Bile duct (tissue), 1 donor: ENCODE results near the gene DGCR6L.

- PRO-cap: no peak
These were observed 32.3 kb upstream of the GNB1L start for GRCh38 chr22:19886890-19887444.

- PRO-cap: no peak
These were observed 13.2 kb upstream of the COMT start for GRCh38 chr22:19928195-19928862.

DNA sequence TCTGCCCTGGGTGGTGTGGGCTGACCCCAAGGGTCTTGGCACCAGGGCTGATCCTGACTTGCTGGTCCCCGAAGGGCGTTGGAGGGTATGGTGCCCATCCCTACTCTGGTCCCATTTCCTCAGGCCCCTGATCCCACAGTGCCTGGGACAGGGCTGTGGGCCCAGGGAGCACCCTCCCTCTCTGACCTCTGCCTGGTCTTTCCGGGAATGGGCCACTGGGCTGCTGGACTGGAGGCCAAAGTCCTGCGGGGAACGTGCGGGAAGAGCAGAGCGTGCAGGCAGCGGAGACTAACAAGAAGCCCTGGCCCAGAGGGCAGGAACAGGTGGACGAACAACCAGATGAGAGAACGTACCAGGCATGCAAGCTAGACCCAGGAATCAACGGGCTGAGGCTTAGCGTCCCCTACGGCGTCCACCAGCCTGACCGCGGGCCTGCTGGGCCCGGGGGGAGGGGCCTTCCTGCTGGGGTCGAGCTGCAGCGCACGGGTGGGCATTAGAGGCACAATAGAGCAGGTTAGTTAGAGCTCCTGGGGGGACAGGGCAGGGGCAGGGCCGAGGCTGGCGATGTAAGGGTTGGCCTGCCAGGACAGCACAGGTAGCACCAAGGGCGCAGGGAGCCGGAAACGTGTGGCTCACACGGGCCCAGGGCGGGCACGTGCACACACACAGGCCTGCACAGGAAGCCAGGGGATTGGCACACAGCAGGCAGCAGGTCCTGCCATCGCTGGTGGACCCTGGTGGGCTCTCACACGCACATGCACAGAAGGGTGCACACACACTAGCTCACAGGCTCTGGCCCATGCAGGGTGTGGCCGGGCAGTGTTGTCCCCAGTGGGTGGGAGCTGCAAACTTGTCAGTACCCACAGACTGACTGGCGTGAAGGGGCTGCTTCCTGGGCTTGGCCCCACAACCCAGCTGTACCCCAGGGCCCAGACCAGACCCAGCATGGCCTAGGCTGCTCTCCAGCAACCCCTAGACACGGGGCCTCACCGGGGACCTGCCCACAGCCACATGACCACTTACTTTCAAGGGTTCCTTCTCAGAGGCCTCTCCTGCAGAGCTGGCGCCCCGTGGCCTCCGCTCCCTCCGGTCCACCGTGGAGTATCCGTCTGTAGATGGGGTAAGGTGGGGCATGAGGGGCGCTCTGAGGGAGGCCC lies 29.6 kb upstream of the TXNRD2 start:
- PRO-cap: no peak

DNA sequence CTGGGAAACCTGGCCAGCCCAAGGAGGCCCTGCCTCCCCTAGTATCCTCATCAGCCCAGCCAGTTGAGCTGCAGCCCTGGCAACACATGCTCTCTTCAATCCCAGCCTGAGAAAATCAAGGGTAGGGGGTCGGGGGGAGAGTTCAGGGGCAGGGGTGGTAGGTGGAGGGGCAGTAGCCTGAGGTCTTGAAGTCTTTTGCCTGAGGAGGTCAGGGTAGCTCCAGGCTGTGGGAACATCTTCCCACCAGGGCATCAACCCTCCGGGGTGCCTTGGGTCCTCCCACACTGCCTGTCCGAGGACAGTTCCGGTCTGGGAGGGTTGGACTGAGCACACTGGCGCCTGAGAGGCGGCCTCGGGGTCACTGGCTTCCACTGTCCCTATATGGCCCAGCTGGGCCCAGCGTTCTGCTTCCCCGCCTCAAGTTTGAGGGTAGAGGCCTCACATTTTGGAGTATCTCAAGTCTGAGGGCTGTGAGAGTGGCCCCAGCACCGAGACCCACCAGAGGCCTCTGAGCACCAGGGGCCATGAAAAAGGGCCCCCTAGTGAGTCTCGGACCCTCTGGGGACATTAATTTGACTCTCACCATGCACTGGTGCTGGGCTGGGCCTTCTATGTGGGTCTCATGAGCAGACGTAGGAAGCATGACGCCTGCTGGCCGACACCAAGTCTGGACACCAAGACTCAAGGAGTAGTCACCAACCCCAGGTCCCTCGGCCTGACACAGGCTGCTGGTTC lies 27.7 kb downstream of the ARVCF start:
- PRO-cap: no peak

- PRO-cap: no peak
These were observed 25.4 kb downstream of the ARVCF start for GRCh38 chr22:19991207-19991567.

- PRO-cap: no peak
These were observed 14.4 kb downstream of the DGCR8 start for GRCh38 chr22:20093962-20095266.

GRCh38 chr22:20117862-20118486 lies 948 bp upstream of the TRMT2A start:
- PRO-cap: no peak

- PRO-cap: unidirectional peak, plus-strand start at chr22:20131252; unidirectional peak, plus-strand start at chr22:20131363
These were observed 684 bp upstream of the ZDHHC8 start for GRCh38 chr22:20130817-20131423.

DNA sequence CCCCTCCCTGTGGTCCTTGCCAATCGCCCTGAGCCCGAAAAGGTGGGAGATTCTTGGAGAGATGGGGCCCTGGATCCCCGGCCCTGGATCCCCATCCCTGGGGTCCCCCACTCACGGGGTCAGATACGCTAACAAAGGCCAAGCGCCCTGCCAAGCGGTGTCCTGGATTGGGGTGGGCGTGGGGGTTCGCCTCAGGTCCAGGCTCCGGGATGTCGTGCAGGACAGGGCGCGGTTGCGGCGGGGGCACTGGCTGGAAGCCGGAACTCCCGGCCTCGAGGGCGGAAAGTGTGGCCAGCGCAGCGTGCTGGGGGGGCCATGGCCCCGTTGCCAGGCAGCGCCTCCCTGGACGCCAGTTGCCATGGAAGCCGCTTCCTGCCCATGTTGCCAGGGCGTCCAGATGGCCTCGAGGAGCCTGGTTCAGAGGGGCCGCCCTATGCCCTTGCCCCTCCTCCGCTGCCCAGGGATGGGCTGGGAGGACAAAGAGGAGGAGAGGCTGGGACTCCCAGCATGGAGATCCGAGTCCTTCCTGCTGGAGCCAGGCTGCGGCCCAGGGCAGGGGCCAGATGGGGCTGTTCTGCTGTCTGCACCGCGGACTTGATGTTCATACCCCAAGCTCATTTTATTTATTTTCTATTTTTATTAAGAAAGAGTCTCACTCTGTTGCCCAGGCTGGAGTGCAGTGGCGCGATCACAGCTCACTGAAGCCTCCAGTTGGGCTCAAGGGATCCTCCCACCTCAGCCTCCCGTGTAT lies 4.5 kb upstream of the CCDC188 start:
- PRO-cap: no peak

DNA sequence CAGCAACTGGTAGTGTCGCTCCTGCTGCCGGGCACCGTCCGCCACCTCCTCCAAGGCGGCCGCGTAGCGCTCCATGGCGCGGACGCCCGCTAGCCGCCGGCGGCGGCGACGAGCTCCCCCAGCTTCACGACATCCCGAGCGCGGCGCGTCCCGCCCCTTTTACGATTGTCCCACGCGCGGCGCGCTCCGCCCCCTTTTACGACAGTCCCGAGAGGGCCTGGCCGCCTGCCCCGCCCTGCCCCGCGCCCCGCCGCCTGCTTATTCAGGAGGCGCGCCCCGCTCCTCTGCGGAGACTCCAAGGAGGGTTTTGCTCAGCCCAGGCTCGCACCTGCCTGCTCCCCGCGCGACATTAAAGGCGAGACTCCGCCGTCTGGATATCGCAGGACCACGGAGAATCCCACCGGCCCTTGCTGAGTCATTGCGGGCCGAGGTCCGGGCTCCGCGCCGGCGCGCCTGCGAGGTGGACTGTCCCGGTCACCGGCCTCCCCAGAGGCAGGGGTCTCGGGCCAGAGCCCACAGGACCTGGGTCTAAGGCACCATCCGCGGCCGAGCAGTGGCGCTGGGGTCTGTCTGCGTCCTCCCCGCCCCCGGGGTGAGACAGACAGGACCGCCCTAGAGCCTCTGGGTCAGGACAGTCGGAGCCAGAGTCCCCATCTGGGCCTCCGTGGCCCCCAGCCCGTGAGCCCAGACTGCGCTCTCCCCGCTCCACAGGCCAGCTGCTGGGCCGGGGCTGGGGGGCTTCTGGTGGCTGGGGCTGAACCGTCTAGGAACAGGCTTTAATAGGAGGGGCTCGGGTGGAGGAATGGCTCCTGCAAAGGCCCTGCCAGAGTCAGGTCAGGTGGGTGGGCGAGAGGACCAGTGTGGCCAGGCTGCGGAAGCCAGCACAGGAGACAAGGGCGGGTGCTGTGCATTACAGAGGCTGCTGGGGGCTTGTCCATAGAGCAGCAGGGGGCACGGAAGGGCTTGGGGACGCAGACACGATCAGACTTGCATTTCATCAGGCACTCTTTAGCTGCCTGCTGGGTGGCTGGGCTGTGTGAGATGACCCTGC lies at the start of gene DGCR6L:
Gene DGCR6L (minus strand): TSS at position 147 of the 1,051 bp plus-strand sequence.
- PRO-cap: bidirectional peak, plus-strand start at position 199 of the sequence, minus-strand start at position 128 of the sequence

DNA sequence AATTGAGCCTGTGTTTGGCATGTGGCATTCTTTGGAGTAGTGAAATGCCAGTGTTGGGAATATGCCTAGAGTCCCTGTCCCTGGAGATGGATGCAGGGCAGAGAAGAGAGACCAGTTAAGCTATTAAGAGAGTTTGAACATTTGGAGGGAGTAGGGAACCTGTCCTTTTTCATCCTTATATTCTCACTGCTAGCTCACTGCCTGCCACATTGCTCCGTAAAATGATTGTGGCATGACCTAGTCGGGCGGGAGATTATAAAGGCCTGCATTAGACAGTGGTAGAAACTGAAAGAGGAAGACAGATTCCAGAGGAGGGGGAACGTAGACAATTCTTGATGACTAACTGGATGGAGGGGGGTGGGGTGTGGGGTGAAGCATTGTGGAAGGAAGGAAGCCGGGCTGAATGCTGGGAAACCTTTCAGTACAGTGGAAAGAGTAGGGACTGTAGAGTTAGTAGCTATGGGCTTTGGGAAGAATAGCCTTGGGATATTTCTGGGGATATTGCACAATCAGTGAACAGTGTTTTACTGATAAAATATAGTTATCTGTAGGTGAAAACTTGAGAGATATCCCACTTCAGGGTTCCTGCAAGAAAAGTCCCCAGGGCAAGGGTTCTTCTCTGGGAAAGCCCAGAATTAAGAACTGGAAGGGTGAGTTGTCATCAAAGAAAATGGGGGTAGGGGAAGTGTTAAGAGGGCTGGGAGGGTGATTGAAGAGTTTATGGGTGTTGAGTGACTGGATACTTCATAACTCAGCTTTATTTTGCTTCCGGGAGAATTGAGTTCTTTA lies 2.0 kb downstream of the MED15 start:
- PRO-cap: bidirectional peak, plus-strand start at position 421 of the sequence, minus-strand start at position 229 of the sequence

- PRO-cap: no peak
These were observed 7.3 kb downstream of the MED15 start for GRCh38 chr22:20514311-20515585.

DNA sequence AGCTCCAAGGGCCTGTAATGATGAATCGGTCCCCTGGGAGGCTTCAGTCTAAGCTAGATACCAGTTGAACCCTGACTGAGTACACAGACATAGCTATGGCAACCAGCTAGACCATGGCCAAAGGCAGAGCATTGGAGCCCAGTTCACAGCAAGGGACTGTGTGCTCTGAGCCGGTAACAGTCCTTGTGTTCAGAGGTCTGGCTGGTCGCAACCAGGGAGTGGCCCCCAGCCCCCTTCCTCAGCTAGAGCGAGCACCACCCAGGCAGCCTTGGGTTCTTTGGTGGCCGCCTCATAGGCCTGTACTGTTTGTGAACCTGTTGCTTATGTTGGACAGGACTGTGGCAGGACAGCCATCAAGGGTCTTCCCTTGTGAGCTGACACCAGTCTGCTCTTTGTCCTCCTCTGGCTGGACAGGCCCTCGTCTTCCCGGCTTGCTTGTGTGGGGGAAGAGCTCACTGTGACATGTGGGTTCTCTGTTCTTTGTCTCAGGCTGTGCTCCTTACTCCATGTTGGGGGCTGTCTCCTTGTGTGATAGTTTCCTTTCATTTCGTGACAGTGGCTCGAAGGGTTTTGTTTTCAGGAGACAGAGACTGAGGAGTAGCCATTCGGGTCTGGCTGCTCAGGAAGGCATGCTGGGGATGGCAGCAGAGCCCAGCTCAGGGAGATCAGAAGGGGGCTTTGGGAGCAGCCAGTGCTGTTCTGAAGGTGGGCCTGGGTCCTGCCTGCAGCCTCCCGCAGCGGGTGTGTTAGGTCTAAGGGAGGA lies 25.2 kb downstream of the MED15 start:
- PRO-cap: no peak

GRCh38 chr22:20656724-20657018 lies 117.2 kb upstream of the SERPIND1 start:
- PRO-cap: no peak

DNA sequence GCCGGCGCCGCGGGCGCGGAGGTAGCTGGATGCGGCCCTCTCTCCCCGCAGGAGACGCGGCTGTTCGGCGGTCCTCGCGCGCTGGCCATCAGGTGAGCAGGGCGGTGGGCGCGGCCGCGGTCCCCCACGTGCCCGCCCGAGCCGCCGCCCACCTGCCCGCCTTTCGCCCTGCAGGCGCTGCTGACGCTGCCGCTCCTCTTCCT lies 69.9 kb upstream of the SERPIND1 start:
- PRO-cap: no peak

DNA sequence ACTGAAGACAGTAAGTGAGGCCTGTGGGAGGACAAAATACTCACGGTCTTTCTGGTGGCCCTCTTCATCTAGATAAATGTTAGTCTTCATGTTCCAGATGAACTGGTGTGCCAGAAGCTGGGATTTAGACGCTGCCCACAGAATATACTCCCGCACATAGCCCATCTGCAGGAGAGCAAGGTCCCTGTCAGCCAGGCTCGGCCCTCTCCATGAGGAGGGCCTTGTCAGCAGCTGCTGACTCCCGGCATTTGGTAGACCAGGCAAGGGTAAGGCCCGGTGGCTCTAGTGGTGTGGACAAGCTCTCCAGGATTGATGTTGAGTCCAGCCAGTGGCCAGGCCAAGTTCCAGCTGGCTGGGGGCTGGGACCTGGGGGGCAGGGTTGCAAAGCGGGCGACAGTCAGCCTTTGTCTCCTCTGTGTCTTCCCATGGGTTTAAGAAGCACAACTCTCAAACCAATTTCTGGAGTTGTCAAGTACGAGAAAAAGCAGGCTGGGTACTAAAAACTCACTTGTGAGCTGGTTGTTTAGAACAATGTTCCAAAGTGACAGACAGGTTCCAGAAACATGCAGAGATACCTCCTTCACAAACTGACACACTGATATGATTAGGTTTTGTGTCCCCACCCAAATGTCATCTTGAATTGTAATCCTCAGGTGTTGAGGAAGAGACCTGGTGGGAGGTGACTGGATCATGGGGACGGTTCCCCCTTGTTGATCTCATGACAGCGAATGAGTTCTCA lies 52.5 kb upstream of the SERPIND1 start:
- PRO-cap: no peak

GRCh38 chr22:20738492-20739118 lies 35.3 kb upstream of the SERPIND1 start:
- PRO-cap: no peak

- PRO-cap: no peak
These were observed 24.8 kb upstream of the SERPIND1 start for GRCh38 chr22:20748789-20749803.

DNA sequence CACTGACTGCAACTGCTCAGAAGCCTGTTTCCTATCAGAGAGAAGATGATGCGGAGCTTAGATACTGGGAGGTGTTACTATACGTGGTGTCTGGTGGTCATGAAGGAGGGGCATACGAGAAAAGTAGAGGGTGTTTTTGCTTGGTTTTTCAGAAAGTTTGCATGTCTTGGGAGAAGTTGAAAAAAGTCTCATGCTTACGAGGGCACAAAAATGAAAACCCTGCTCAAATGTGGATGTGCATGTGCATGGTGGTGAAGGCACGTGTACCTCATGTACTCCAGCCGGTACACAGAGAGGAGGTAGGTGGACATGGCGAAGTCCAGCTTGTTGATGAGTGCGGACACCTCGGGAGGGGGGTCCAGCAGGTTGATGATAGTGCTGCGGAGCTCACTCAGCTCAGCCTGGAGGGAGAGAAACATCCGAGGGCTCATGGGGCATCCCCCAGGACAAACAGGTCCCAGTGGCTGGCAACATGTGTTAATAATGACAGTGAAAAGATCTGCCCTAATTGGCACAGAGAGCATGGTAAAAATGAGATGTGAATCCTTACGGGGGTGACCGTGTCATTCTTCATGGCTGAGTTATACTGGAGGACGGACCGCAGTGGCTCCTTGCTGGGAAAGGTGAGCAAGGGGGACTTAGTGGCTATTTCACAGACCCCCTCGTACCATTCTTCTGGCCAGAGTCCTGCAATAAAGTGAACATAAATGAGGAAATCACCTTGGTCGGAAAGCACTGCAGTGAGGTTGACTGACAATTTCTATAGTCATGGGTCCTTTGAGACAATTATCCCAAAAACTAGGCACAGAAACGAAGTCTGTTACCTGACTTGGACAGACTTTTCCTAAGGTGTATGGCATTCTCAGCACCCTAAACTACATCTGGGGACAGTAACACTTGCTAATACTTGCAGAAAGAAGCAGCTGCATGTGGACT lies 9.1 kb upstream of the SERPIND1 start:
- PRO-cap: no peak

- PRO-cap: no peak
These were observed 39.2 kb downstream of the SERPIND1 start for GRCh38 chr22:20812920-20813749.